H1 (cell line): Measurements from ENCODE around the genes CALD1 and CYREN.

- RRBS, result no CpG with 5 or more reads among the region's 4 CpGs
CAGE:
- cytosol, long polyA plus RNA, result no peak
- long polyA plus RNA, result no peak
- nucleus, long polyA plus RNA, result no peak
Observed at GRCh38 chr7:134720024-134720428, 59.4 kb upstream of the CALD1 start.

- RRBS, result no CpG with 5 or more reads among the region's 18 CpGs
CAGE:
- cytosol, long polyA plus RNA, result start-site peak on the plus strand at chr7:134779599-134779720, 724 reads
- long polyA plus RNA, result start-site peak on the plus strand at chr7:134779555-134779721, 766 and 1,043 reads in 2 replicates
- nucleus, long polyA plus RNA, result start-site peak on the plus strand at chr7:134779576-134779720, 2,006 reads
Observed at GRCh38 chr7:134778994-134779991, at the start of gene CALD1. Gene CALD1, plus strand, starts transcription at chr7:134779634.

DNA sequence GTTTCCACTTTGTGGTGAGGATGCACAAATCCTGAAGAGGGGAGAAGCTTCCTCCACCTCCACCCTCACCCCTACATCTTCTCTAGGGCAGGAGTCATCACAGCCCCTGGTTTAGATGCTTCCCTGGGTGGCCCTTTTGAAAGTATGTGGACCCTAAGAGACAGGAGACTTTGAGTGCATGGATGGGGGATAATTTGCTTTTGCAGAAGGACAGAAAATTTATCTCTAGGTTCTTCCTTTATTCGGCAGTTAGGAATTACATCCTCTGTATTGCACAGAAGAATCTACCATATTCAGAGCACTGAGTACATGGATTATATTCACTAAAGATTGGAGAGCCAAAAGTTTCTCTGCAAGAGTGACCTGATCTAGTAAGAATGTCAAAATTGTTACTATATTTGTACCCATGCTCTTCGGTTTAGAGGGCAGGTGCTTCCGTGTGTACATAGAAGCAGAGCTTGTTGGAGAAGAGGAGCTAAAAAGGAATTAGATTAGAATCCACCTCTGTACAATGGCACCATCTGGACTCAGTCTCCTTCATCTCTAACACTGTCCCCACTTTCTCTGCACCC is 8.1 kb downstream of the CALD1 start:
- RRBS, result no CpG with 5 or more reads among the region's 3 CpGs
CAGE:
- cytosol, long polyA plus RNA, result no peak
- long polyA plus RNA, result no peak
- nucleus, long polyA plus RNA, result no peak

DNA sequence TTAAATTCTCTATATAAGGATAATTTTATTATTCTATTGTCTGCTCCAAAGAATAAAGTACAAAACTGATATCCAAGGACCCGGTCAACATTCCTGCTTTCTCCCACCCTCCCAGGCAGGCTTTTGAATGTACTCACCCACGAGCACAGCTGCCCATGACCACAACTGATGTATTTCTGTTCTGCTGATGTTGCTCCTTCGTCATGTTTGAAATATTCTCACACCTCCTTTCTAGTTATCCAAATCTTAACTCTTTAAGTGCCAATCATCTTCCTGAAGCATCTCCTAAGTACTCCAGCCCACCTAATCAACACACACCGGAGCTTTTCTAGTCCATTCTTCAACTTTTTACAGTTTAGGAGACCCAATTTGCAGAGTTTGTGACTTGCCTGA is 46.7 kb downstream of the CALD1 start:
- RRBS, result no CpG with 5 or more reads among the region's 4 CpGs
CAGE:
- cytosol, long polyA plus RNA, result no peak
- long polyA plus RNA, result no peak
- nucleus, long polyA plus RNA, result no peak

DNA sequence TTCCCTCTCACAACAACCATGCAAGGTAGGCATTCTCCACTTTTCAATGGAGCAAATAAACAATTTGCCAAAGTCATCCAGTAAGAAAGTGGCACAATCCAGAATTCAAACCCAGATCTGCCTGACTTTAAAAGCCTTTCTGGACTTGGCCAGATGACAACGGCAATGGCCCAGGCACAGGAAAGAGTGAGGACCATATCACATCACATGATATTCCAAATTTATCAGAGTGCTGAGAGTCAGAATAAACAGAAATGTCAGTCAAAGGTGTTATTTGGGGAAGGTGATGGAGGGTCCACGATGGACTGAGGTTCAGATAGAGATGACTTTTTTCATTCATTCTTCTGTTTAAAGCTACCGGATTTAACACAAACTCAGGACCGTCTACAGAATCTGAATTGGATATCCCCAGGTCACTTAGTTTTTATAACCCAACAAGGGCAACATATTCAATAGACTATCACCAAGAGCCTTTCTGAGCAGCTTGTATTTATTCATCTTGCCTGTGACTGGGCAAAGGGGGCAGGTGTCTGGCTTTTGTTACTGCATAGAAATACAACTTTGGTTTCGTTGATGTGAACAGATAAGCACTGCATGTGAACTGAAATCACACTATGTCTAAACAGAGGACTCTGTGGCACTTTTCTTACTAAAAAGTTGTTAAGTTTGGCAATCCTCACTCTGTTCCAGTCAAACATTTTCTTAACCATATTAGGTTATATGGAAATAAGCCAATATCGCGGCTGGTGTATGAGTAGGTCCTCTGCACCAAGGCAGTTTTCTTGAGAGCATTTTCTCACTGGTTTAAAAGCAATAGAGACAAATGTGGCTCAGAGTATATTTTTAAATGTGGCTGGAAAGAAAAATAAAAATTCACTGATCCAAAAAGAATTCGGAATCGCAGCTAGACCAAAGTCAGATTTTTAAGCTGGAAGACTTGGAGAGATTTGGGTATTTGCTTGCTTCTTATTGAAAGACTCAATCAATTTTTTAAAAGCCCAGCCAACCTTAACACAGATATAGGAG is 48.3 kb downstream of the CALD1 start:
- RRBS, result no CpG with 5 or more reads among the region's 9 CpGs
CAGE:
- cytosol, long polyA plus RNA, result no peak
- long polyA plus RNA, result no peak
- nucleus, long polyA plus RNA, result no peak

DNA sequence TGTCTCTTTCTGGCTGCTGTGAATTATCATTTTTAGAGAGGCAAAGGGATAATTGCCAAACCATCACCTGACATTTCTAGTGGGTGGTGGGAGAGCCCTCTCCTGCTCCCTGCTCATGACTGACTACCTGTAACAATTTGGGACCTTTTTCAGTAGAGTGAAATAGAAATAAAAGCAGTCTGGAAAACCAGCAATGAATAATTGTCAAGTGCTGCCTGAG is 52.8 kb downstream of the CALD1 start:
CAGE:
- cytosol, long polyA plus RNA, result no peak
- long polyA plus RNA, result no peak
- nucleus, long polyA plus RNA, result no peak

GRCh38 chr7:134901381-134902200 is 84.7 kb upstream of the AGBL3 start:
- RRBS, result no CpG with 5 or more reads among the region's 6 CpGs
CAGE:
- cytosol, long polyA plus RNA, result no peak
- long polyA plus RNA, result no peak
- nucleus, long polyA plus RNA, result no peak

- RRBS, result no CpG with 5 or more reads among the region's 8 CpGs
CAGE:
- cytosol, long polyA plus RNA, result no peak
- long polyA plus RNA, result no peak
- nucleus, long polyA plus RNA, result no peak
Observed at GRCh38 chr7:134940818-134942056, 45.1 kb upstream of the AGBL3 start.

DNA sequence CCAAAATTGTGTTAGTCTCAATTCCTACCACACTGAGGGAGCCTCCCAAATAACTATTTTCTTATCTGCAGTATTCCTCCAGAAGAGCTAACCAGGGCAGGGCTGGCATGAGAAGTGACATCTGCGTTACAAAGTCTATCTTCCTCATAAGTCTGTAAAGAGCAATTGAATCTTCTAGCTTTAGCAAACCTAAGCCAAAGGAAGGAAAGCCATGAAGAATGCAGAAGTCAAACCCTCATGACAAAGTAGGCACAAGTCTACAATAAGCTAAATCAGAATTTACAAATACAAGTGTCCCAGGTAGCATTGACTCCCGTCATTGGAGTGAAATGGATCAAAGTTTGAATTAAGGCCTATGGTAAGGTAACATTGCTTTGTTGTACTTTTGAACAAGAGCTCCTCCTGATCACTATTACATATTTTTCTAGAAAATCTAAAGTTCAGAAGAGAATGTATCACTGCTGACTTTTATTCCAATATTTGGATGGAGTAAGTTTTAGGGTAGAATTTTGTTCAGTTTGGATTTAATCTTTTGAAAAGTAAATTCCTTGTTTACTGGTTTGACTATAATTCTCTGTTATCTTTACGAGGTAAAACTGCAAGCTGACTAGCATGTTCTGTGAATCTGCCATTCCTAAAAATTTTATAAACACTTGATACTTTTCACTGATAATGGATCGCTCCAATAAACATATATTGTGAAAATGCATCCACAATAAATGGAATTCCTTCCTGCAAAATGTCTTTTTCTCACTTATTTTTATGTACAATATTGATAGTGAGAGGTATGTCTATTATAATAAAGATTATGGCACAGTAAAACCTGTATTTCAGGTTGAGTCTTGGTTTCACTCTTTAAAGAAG is 16.2 kb upstream of the AGBL3 start:
- RRBS, result no CpG with 5 or more reads among the region's 4 CpGs
CAGE:
- cytosol, long polyA plus RNA, result no peak
- long polyA plus RNA, result no peak
- nucleus, long polyA plus RNA, result no peak

DNA sequence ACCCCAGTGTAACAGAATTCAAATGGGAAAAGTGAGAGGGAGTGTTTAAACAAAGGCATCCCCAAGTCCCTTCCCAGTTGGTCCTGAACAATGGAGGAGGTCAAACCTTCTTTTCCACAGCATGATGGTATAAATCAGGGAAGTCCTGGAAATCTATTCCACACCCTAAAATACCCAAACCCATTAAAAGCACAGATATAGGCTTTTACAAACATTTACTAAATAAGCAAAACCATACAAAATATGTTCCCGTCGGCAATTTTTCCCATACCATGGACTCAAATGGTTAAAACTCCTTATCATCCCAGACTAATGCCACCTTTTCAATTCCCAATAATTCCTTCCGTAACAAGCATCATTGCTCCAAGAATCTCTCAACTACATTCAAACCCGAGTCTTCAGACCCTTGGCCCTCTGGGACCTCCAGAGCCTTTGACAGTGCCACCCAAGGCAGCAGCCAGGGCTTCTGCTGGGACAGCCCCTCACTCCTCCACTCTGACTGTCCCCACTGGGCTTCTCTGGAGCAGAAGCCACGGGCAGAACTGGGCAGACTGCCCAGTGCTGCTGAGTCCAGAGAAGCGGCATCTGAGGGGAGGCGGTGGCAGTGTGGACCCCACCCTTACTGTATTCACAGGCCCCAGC is 9.0 kb downstream of the CYREN start:
- RRBS, result no CpG with 5 or more reads among the region's 7 CpGs
CAGE:
- cytosol, long polyA plus RNA, result no peak
- long polyA plus RNA, result no peak
- nucleus, long polyA plus RNA, result no peak

DNA sequence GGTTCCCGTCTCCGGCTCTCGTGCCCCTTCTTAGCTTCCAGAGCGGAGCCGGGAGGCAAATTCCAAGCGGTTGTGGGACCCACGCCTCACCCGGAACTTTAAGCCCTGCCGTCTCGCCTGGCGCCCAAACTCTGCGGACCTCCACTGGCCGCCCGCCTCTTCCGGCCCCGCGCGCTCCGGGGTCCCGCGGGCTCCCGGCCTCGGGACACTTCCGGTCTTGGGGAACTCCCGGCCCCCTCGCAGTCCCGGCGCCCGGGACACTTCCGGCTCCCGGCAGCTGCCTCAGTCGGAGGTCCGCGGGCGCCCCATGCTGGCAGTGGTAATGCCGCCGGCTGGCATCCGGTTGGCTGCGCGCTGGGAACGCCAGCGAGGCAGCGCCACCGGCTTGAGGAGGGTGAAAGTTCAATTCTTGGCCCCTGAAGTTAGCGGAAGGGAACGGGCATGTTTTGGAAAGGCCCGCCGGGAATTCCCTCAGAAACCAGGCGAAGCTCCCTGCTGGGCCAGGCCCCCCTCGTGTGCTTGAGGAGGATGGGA is at the start of gene CYREN:
Gene CYREN, minus strand, starts transcription at position 146 of the 534 bp plus-strand sequence.
- RRBS, result 2% methylated on average over 32 of the region's 50 CpGs
CAGE:
- cytosol, long polyA plus RNA, result start-site peak on the minus strand centred at position 139 of the sequence, 79 bp wide, 316 reads
- long polyA plus RNA, result start-site peak on the minus strand centred at position 124 of the sequence, 54 bp wide, 198 and 269 reads in 2 replicates
- nucleus, long polyA plus RNA, result start-site peak on the minus strand centred at position 107 of the sequence, 73 bp wide, 96 reads

GRCh38 chr7:135369508-135370167 is 136.0 kb downstream of the STRA8 start:
CAGE:
- cytosol, long polyA plus RNA, result no peak
- long polyA plus RNA, result no peak
- nucleus, long polyA plus RNA, result no peak

DNA sequence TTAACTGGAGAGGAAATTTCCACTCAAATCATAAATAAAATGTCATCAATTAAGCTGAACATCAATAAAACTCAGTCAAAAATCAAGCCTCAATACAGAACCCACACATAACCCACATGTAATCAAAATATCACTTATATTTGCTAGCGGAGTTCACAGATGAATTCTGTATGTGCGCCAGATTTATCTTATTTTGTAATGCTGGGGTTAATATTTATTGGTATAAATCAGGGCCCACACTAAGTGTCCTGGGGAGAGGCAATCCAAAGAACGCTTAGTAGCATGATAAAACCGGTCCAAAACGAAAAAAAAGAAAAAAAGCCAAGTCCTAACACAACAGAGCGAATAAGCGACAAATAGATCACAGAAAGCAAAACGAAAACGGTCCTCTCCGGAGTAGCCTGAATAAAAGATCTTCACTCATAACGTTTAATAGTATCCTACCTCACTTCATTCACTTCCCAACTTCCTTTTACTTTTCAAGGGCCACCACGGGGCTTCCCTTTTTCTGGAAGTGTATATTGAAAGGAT is 1.2 kb downstream of the CNOT4 start:
- RRBS, result 4% methylated on average over 5 of the region's 12 CpGs
CAGE:
- cytosol, long polyA plus RNA, result no peak
- long polyA plus RNA, result no peak
- nucleus, long polyA plus RNA, result no peak

GRCh38 chr7:135774291-135774779 is 25.7 kb upstream of the FAM180A start:
- RRBS, result no CpG with 5 or more reads among the region's 6 CpGs
CAGE:
- cytosol, long polyA plus RNA, result no peak
- long polyA plus RNA, result no peak
- nucleus, long polyA plus RNA, result no peak

DNA sequence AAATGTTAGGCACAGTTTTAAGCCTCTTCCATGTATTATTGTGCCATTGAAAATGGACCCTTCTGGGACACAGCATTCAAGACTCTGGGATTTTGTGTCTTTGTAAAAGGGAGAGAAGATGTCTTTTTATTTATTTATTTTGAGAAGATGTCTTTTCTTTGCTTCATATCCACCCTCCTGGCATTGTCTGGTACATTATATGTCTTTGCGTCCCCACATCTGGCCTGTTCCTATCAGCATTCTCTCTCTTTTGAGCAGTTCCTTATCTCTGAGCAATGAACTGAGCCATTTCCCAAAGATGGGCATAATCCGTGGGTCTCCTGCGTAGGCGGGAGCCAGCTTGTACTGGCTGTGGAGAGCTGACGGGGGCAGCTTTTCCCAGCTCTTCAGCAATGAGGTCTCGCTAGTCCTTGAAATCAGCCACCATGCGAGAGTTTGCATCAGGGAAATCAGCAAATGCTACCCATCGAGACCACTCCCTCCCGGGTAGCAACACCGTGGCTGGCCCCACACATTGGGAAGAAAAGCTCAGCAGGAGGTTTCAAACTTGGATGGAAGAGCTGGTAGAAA is 51.8 kb upstream of the FAM180A start:
- RRBS, result no CpG with 5 or more reads among the region's 10 CpGs
CAGE:
- cytosol, long polyA plus RNA, result no peak
- long polyA plus RNA, result no peak
- nucleus, long polyA plus RNA, result no peak

DNA sequence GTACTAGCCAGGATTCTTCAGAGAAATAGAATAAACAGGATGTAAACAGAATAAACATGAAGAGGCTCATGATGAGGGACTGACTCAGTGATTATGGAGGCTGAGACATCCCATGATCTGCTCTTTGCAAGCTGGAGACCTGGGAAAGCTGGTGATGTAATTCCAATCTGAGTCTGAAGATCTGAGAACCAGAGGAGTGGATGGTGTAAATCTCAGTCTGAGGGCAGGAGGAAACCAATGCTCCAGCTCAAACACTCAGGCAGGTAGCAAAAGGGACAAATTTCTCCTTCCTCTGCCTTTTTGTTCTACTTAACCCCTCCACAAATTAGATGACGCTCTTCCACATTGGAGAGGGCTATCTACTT is 63.0 kb upstream of the FAM180A start:
- RRBS, result no CpG with 5 or more reads among the region's 1 CpG
CAGE:
- cytosol, long polyA plus RNA, result no peak
- long polyA plus RNA, result no peak
- nucleus, long polyA plus RNA, result no peak

DNA sequence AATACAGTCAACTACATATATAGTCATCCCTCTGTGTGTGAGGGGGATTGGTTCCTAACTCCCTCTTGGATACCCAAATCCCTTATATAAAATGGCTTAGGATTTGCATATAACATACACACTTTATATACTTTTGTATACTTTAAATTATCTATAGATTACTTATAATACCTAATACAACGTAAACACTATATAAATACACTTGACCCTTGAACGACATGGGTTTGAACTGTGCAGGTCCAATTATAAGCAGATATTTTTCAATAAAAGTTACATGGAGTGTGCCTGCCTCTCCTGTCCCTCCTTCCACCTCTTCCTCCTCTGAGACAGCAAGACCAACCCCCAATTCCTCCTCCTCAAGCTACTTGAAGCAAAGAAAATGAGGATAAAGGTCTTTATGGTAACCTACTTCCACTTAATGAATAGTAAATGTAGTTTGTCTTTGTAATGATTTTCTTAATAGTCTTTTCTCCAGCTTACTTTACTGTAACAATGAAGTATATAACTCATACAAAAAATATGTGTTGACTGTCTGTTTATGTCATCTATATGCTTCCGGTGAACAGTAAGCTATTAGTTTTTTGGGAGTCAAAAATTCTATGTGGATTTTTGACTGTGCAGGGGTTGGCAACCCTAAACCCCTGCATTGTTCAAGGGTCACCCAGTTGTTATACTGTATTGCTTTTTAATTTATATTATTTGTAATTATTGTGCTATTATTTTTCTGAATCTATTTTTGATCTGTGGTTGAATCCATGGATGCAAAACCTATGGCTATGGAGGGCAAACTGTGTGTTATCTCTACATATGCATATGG is 39.5 kb downstream of the MTPN start:
- RRBS, result no CpG with 5 or more reads among the region's 3 CpGs
CAGE:
- cytosol, long polyA plus RNA, result no peak
- long polyA plus RNA, result no peak
- nucleus, long polyA plus RNA, result no peak

GRCh38 chr7:137513518-137514177 is 170.1 kb upstream of the PTN start:
- RRBS, result no CpG with 5 or more reads among the region's 14 CpGs
CAGE:
- cytosol, long polyA plus RNA, result no peak
- long polyA plus RNA, result no peak
- nucleus, long polyA plus RNA, result no peak

GRCh38 chr7:137985213-137985922 is 16.5 kb downstream of the CREB3L2 start:
- RRBS, result no CpG with 5 or more reads among the region's 8 CpGs
CAGE:
- cytosol, long polyA plus RNA, result no peak
- long polyA plus RNA, result no peak
- nucleus, long polyA plus RNA, result no peak

DNA sequence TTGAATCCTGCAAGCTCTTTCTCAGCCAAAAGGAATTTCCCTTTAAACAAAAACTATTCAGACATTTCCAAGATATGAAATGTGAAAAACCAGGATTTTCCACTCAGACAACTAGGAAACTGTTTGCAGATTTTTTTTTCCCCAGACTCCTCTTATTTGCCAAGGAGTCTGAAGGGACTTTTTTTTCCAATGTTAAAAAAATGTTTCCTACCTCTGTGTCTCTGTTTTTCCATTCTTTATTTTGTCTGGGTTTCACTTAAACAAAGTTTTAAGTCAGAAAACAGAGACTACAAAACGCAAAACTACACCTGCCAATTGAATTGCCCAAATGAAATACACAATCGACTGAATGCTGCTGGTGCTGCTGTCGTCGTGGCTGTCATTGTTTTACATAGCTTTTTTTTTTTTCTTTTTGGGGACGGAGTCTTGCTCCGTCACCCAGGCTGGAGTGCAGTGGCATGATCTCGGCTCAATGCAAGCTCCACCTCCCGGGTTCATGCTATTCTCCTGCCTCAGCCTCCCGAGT is 11.1 kb downstream of the CREB3L2 start:
- RRBS, result no CpG with 5 or more reads among the region's 9 CpGs
CAGE:
- cytosol, long polyA plus RNA, result no peak
- long polyA plus RNA, result no peak
- nucleus, long polyA plus RNA, result no peak